GM19240 (cell line): ENCODE results near the gene NR4A3.

DNA sequence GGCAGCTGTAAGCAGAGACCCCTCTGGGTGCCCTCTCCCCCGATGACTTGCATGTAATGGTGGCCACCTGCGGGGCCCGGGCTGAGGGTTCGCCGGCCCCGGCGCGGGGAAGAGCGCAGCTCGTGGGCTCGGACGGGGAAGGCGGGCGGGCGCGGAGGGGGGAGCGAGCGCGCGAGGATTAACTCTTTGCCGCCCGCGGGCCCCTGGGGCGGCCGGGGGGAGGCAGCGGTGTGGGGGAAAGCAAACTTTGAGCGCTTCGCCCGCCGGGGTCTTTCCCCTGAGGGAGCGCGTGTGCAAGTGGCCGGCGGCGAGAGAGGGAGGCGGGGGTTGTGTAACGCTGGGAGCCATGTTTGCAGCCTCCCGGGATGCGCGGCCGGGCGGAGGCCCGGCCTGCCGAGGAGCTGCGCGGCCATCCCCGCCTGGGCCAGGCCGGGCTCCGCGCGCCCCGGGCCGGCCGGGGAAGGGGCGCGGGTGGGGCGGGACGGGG, 505 bp downstream of the ANP32B start:
- RRBS: 3% methylated on average over 25 of the region's 58 CpGs

DNA sequence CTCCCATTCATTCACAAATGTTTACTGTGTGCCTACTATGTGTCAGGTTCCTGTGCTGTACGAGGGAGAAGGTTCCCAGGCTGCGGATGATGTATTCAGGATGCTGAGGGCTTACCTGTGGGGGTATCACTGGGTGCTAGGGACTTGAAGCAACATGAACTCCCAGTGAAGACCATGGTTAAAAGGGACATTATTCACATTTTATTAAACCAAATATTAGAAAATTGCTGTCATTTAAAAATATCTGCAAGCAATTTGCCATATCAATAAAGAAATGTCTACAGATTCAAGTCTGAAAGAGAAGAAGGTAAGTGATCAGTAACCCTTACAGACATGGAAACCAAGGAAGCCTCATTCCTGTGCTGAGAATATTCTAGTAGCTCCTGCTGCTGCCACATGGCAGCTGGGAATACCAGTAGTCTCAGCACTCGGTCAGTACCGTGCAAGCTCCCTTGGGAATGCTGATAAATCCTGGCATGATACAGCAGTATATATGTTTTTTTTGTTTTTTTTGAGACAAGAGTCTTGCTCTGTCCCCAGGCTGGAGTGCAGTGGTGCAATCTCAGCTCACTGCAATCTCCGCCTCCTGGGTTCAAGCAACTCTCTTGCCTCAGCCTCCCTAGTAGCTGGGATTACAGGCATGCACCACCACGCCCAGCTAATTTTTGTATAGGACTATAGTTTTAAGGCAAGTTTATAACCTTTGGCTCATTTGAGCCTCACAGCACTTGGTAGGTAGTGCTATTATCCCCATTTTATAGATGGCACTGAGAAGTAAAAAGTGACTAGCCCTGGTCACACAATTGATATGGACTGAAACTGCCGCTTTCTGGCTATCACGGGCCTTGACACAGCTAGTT, 27.9 kb downstream of the NANS start:
- RRBS: no CpG with 5 or more reads among the region's 8 CpGs

DNA sequence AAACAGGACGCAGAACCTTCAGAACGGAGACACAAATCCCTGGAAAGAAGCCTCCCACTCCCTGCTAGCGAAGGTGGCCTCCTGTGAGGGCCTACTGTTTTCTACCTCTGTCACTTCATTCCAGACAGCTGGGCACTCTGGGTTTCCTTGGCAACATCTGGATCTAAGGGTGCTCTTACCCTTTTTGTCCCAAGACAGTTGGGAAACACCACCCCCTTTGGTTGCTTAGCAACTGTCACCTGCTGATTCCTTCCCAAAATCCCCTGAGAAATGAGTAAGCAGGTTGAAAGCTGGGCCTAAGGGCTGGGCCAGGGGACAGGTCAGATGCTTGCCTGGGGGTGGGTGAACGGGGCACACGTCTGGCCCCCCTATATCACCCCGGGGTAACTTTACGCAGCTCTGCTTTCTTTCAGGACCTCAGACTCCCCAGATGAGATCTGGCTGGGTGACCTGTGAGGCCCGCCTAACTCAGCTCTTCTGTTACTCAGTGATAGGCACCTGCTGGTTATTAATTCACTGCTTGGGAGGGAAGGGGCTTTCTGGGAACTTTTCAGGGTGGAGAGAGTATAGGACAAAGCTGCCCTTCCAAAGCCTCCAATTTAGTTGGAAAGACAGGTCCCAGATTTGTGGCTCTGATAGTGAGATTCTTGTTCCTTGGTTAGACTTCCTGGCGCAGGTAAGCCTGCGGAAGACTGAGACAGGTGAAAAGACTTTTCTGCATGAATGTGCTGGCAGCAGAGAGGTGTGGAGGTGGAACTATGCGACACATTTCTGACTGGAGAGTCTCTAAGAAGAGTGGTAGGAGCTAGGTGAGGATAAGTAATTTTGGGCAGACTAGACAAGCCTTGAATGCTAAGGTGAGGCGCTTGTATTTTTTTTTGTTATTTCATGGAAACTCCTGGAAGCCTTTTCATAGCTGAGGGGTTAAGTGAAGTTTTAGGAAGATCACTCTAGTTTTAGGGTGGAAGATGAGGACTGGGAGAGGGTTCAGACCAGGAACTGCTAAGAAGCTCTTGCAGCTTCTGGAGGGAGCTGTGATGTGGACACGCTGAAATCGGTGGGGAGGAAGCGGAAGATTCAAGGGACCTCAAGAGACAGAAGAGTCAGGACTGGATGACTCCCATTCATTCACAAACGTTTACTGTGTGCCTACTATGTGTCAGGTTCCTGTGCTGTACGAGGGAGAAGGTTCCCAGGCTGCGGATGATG, 29.8 kb downstream of the NANS start:
- RRBS: no CpG with 5 or more reads among the region's 18 CpGs

DNA sequence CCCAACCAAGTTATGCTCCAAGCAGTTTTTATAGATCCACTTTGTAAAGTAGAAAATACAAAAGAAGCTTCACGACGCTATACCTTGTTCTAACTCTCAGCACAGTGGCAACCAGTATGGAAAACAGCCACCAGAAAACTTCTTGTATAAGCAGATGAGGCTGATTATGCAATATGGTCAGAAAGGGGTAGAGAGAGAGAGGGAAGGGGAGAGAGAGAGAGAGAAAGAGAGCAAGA, 14.8 kb downstream of the TRIM14 start:
- RRBS: no CpG with 5 or more reads among the region's 2 CpGs

DNA sequence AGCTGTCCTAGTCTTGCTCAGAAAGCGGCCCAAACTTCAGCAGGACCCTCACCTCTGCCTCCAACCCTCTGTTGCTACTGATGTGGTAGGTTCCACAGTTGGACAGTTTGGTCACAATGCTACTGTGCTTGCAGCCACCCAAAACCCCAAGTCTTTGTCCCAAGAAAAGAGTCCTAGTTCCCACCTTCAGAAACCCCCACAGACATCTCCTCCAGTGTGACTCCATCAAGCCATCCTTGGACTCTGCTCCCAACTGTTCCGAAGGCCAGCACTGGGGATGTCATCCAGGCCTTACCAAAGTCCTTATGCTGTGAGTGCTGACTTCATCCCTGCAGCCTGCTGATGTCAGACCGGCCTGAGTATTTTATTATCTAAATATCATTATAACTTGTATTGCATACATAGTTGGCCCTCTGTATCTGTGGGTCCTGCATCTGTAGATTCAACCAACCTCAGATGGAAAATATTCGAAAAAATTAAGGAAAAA, 9.3 kb downstream of the CORO2A start:
- RRBS: no CpG with 5 or more reads among the region's 4 CpGs

- RRBS: 3% methylated on average over 10 of the region's 26 CpGs
Observed at GRCh38 chr9:98255127-98255530, 320 bp downstream of the TBC1D2 start.

- RRBS: no CpG with 5 or more reads among the region's 12 CpGs
Observed at GRCh38 chr9:98610123-98611325, 98.2 kb downstream of the GABBR2 start.

DNA sequence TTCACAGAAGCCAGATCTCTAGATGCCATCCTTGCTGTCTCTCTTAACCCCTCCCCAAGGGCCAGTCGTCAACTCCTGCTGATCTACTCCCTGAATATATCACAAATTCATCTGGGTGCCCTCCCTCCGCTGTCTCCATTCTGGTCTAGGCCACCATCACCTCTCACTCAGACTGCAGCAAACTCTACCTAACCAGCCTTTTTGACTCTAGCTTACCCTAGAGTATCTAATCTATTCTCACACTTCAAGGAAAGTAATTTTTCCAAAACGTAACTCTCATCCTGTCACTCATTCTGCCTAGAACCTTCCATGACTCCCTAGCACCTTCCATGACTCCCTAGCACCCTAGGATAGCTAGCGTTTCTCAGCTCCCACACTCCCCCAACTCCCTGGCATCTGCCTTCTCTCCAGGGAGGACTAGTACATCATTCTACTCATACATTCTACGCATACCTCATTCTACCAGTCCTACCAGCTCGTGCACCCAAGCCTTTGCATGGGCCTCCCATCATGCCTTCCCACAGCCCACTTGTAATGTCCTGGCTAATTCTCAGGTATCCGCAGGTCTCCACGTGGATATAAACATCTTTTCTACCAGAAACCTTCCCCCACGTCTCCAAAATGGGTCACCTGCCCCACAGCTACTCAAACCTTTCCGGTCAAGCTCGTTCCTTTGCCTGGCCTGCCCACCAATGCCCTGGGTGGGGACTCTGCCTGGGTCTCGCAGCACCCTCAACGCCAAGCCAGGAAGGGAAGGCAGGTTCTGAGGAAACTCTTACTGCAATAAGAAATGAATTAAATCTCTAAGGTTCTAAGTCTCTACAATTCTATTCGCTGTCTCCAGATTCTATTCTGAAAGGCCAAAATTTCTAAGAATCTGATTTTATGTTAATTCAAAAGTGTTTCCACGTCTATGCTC, 1.0 kb downstream of the ANKS6 start:
- RRBS: no CpG with 5 or more reads among the region's 15 CpGs

- RRBS: no CpG with 5 or more reads among the region's 3 CpGs
Observed at GRCh38 chr9:98955201-98955645, 11.5 kb downstream of the COL15A1 start.

DNA sequence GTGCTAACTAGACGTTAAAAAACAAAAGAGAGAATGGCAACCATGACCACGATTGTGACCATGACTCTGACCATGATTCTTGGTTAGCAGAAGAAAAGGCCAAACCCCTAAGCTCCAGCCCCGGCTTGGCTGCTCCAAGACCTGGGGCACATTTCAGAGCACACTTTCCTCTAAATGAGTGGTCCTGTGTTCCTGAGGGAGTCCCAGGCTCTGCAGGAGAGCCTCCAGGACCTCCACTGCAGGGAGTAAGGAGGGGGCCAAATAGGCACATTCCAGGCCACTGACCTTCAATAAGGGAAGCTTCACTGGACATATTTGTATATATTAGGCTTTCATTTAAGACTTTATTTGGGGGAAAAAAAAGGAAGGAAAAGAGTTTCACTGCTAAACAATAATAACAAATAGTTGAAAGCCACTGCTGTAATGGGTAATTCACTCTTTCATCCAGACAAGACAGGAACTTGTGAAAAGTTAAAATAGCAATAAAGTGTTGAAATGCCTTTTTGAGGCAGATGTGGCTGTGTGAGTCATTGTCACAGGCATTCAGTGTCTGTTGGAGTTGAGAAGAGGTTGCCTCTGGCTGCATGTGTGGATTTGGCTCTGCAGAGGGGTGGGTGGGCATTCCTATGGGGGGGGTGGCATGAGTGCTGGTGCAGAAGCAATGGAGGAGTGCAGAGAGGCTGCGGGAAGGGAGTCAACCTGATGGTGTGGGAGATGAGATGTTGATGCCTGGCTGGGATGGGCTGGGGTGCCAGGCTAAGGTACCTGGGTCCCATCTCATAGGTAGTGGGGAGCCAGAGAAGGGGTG, 63.8 kb upstream of the TGFBR1 start:
- RRBS: no CpG with 5 or more reads among the region's 4 CpGs

DNA sequence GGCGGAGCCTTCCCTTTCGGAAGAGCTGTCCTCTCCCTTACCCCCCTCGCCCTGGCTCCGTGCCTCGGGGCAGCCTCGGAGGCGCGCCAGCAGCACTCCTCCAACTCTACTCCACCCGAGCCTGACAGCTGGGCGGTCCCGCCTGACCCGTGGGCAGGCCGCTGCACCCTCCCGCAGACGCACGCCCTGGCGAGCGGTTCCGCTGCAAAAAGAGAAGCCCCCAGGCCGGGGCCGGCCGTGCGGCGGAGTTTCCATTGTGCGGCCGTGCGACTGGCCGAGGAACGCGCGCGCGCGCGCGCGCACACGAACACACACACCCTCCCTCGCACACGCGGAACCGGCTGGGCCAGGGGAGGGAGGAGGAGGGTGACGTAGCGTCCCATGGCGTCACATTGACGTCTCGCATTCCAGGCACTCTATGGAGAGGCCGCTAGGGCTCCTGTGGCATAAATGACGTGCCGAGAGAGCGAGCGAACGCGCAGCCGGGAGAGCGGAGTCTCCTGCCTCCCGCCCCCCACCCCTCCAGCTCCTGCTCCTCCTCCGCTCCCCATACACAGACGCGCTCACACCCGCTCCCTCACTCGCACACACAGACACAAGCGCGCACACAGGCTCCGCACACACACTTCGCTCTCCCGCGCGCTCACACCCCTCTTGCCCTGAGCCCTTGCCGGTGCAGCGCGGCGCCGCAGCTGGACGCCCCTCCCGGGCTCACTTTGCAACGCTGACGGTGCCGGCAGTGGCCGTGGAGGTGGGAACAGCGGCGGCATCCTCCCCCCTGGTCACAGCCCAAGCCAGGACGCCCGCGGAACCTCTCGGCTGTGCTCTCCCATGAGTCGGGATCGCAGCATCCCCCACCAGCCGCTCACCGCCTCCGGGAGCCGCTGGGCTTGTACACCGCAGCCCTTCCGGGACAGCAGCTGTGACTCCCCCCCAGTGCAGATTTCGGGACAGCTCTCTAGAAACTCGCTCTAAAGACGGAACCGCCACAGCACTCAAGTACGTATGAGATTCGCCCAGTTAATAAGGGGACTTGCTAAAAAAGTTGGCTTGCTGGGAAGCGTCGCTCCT, at the start of gene NR4A3:
Gene NR4A3, plus strand, starts transcription at position 477 of the 1,071 bp plus-strand sequence.
- RRBS: 2% methylated on average over 7 of the region's 102 CpGs

- RRBS: no CpG with 5 or more reads among the region's 4 CpGs
Observed at GRCh38 chr9:99830909-99831306, 9.2 kb downstream of the NR4A3 start.

GRCh38 chr9:99931310-99931918, 25.0 kb downstream of the STX17 start:
- RRBS: no CpG with 5 or more reads among the region's 3 CpGs

GRCh38 chr9:100145057-100145533, 46.1 kb downstream of the INVS start:
- RRBS: no CpG with 5 or more reads among the region's 6 CpGs

DNA sequence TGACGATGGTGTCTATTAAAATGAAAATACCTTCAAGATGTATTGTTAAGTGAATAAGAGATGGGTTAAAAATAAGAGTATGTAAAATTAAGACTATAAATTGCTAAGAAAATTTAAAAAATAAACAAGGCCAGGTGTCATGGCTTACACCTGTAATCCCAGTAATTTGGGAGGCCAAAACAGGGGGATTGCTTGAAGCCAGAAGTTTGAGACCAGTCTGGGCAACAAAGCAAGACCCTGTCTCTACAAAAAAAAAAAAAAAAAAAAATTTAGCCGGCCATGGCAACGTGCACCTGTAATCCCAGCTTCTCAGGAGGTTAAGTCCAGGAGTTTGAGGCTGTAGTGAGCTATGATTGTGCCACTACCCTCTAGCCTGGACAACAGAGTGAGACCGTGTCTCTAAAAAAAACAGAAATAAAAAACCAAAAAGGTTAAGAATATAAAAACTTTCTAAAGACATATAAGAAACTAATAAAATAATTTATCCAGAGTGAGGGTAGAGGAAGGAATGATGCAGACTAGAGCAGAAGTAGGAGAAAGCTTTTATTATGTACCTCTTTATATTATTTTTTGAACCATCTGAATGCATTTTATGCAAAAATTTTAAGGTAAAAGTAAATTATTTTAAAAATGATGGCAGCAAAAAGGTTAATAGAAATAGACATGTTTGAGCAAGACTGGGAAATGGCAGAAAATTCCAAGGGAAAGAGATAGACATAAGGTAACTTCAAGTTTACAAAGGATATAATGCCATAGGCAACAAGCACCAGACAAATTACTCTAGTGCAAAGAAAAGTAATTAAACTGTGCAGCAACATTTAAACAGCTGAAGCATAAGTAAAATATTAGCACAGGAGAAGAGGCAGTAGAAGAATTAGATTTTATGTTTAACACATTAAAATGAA, 49.0 kb downstream of the INVS start:
- RRBS: no CpG with 5 or more reads among the region's 4 CpGs

GRCh38 chr9:100206761-100207366, 107.8 kb downstream of the INVS start:
- RRBS: no CpG with 5 or more reads among the region's 3 CpGs

DNA sequence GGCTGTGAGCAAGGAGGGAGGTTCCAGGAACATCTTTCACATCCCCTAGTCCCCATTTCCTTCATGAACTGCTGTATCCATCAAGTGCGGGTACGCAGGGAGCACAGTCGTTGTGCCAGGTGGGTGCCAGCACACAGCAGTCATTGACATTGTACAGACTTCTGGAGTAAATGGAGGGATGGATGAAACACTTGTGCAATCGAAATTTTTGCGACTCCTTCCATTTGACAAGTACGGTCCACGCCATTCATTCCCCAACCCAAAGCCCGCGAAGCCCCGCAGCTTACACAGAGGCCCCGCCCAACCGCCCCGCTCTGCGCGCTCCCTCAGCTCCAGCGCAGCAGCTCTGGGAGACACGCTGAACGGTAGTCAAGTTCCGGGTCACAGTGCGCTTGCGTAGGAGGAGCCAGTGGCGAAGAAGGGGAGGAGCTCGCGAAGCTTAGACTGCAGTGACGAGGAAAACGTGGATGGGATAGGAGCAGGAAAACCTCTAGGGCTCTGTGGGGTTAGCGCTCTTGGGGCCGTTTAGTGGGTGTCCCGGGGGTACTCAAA, 15.5 kb upstream of the MSANTD3 start:
- RRBS: no CpG with 5 or more reads among the region's 29 CpGs

- RRBS: no CpG with 5 or more reads among the region's 12 CpGs
Observed at GRCh38 chr9:100426235-100426791, 630 bp upstream of the MSANTD3 start.

GRCh38 chr9:100446125-100446379, 19.1 kb downstream of the MSANTD3 start:
- RRBS: no CpG with 5 or more reads among the region's 1 CpG